HCT116 (cell line): ENCODE measurements around the genes PPP2CA and IL9.

DNA sequence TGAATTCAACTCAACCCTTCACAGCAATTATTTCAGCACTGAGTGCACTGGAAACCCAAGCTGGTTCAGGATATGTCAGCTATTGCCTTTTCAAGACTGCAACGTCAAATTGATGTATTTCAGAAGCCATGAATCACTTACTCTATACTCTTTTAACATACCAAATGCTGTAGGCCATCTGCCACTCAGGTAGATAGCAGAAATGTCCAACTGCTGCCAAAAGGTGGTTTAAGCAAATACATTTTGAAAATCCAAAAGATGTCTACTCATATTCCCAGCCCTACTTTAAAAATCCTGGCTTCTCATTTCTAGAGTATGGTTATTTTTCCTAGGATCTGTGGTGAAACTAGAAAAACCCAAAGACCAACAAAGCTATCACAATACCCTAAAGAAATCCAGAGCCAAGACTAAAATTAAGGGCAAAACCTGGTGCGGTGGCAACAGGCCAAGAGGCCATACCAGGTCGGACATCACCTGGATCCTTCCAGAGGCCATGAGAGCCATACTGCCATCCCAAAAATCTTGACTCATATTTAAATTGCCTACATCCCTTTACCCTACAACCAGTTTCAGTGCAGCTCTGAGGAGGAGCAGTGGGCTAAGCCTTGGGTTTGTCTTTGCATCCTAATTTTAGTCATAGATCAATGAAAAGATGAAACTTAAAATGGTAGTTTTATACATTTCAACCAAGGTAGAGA, 14.4 kb upstream of the SKP1 start:
- RRBS = no CpG with 5 or more reads among the region's 3 CpGs

- RRBS = no CpG with 5 or more reads among the region's 4 CpGs
These were observed 22.0 kb downstream of the PPP2CA start for GRCh38 chr5:134203923-134204246.

DNA sequence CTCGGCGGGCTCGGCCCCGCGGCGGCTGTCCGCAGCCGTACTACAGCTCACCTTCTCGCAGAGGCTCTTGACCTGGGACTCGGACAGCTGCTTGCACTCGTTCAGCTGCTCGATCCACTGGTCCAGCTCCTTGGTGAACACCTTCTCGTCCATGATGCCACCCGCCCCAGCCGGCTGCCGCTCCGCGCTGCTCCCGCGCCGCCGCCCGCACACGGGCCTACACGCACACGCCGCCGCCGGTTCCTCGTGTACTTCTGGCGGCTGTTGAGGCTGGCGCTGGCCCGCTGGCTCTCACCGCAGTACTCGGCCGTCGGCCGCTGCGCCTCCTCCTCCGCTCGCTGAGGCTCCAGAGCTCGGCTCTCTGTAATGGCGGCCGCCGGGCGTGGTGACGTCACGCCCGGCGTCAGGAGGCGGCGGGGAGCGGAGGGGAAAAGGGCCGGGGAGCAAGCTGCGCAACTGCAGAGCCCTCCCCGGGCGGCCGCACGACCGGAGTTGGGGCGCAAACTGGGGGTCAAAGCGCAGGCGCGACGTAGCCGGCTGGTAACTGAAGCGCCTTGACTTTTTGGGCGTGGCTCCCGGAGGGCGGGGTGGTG, at the start of gene PPP2CA:
PPP2CA (minus strand) TSS at position 365 of the 593 bp plus-strand sequence.
- RRBS = 1% methylated on average over 29 of the region's 70 CpGs

DNA sequence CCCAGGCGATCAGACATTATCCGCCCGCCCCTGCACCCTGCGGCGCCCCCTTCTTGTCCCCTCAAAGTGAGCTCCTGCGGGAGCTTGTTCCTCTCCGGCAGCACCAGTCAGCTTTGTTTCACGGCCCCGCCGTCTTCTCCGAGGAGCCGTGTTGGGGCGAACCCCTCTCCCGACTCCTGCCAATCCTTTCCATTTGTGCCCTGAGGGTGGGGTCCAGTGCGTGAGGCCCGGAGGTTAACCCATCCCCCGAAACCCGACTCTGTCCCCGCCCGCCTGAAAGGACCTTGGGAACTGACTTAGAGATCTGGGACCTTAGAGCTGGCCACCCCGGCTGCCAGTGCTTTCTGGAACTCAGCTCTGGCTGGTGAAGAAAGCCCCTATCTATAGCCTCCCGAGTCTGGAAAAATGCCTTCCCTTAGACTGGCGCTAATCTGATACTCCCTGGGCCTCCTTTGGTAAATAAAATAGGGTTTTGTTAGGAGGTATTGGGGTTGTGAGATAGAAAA, 614 bp downstream of the UBE2B start:
- RRBS = 5% methylated on average over 8 of the region's 23 CpGs

- RRBS = no CpG with 5 or more reads among the region's 6 CpGs
These were observed 53.2 kb upstream of the CDKN2AIPNL start for GRCh38 chr5:134464771-134465435.

DNA sequence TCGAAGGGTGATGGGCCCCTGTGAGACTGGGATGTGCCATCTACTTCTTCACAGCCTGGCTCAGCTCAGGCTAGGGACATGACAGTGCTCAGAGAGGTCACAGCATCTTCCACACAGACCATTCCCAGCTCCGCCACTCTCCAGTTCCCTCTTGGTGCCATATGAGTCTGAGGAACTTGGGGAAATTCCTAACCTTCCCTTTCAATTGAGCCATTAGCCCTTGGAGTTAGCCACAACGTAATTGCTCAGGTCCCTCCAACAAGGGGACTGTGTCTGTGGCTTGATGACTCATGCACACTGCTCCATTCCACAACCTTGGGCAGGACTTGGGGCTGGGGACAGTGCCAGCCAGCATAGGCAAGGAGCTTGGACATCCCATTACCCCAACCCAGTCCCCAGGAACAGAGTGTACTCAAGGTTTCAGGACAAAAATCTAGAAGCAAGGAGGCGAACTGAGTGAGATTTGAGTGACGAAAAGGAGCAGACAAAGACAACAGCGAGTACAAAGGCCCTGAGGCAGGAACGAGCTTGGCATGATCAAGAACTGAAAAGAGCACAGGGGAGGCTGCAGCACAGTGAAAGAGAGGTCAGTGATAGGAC, 16.2 kb upstream of the JADE2 start:
- RRBS = no CpG with 5 or more reads among the region's 7 CpGs

GRCh38 chr5:134541780-134542127, 16.3 kb downstream of the JADE2 start:
- RRBS = no CpG with 5 or more reads among the region's 4 CpGs

DNA sequence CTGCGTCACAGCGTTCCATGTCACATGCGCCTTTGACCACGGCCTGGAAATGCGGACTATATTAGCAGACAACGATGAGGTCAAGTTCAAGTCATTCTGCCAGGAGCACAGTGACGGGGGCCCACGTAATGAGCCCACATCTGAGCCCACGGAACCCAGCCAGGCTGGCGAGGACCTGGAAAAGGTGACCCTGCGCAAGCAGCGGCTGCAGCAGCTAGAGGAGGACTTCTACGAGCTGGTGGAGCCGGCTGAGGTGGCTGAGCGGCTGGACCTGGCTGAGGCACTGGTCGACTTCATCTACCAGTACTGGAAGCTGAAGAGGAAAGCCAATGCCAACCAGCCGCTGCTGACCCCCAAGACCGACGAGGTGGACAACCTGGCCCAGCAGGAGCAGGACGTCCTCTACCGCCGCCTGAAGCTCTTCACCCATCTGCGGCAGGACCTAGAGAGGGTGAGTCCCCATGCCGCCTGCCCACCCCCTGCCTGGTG, 40.7 kb downstream of the JADE2 start:
- RRBS = no CpG with 5 or more reads among the region's 24 CpGs

DNA sequence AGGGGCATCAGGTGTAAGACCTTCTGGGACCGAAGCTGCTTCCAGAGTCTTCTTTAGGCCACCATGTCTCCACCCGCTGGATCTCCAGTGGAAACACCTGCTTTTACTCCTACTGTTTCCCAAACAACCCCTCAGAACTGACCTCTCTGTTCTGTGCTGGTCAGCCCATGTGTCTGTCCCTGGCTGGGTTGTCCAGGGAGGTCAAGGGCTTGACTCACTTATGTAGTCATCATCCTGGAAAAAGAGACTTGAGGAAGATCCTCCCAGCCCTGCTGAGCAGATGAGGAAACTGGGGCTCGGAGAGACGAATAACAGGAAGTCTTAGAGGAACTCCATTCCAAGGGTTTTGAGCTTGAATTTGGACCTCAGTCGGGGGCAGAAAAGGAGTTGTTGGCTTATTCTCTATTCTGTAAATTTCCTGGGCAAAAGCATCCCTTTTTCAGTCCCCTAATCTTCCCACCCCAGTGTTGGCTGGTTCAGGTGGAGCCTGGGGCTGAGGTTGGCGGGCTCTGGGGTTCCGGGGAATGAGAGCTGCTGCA, 42.6 kb downstream of the JADE2 start:
- RRBS = no CpG with 5 or more reads among the region's 7 CpGs

- RRBS = no CpG with 5 or more reads among the region's 7 CpGs
These were observed 6.1 kb upstream of the SAR1B start for GRCh38 chr5:134638619-134639274.

GRCh38 chr5:134766734-134767189, 8.2 kb downstream of the DDX46 start:
- RRBS = no CpG with 5 or more reads among the region's 11 CpGs

GRCh38 chr5:134964173-134965114, 3.3 kb upstream of the CATSPER3 start:
- RRBS = no CpG with 5 or more reads among the region's 12 CpGs

GRCh38 chr5:134965558-134966061, 2.1 kb upstream of the CATSPER3 start:
- RRBS = no CpG with 5 or more reads among the region's 2 CpGs

DNA sequence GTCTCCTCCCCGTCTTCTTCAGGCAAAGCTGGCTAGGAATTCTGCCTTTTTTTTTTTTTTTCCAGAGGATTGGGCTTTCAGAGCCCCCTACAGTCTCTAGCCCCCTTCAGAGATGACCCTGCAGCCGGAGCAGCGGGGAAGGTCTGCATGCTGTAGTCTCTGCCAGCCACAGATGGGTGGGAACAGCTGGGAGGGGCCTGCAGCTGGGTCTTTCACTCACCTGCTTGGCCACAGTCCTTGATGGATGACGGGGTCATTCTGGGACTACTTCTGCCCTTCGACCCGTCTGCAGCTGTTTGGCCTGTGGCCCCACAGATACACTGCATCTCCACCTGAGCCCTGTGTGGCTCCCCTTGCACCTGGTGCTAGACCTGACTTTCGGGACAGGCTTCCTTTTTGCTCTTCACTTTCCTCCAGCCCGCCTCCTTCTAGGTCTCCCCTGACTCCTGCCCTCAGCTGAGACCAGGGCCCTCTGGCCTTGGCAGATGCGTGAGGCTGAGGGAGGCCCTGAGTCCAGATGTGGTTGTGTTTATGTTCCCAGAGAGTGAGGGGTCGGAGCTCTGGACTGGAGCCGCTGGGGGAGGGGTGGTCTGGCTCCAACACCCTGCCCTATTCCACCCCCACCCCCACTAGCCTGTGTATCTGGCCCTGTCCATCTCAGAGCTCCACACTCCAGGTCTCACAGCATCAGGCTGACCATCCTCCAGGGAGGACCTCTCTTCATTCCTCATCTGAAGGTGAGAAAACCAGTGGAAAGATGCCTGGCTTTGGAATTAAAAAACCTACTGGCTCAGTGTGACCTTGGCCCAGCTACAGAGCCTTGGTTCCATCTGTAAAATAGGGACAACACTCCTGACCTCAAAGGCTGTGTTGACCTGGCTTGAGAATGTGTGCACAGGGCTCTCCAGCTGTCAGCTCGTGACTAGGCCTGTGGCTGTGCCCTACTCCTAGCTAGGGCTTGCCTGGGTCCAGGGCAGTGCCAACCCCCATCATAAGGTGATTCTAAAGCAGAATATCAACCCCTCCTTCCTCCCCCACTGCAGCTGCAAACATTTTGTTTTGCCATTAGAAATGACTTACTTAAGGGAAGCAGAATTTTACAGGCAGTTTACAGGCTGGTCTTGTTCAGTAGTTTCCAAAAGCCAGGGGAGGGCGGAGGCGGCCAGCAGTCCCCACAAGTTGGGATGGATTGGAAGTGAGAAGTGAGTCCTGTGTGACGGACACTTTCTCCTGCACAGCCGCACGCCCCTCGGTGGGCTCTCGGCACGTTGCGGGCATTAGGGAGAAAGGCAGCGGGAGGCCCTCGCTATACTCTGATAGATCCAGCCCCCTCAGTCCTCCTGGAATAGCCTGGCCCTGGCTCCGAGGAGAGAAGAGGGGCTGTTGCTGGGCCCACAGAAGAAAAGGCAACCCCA, 7.6 kb downstream of the PITX1 start:
- RRBS = no CpG with 5 or more reads among the region's 24 CpGs

- RRBS = 100% methylated on average over 1 of the region's 18 CpGs
These were observed 3.6 kb downstream of the PITX1 start for GRCh38 chr5:135030138-135031147.

DNA sequence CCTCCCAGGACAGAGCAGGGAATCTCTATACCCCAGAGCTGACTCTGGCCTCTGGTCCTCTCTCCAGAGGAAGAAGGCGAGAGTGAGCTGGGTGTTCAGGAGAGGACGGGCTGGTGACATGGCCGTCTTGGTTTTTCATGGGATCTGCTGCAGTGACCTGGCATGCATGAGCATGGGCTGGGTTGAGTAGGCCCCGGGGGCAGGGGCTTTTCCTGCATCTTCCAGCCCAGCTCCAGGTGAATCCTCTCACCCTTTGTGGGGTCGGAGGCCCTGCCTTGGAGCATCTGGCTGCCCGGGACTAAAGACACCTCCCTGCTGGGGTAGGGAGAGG, 28.1 kb upstream of the PITX1 start:
- RRBS = 88% methylated on average over 1 of the region's 6 CpGs

GRCh38 chr5:135113633-135114002, 79.6 kb upstream of the PITX1 start:
- RRBS = no CpG with 5 or more reads among the region's 6 CpGs

GRCh38 chr5:135193768-135194355, 159.8 kb upstream of the PITX1 start:
- RRBS = no CpG with 5 or more reads among the region's 4 CpGs

- RRBS = no CpG with 5 or more reads among the region's 7 CpGs
These were observed at the start of gene IL9 for GRCh38 chr5:135895678-135896153. Gene IL9 (minus strand): TSS chr5:135895841.

DNA sequence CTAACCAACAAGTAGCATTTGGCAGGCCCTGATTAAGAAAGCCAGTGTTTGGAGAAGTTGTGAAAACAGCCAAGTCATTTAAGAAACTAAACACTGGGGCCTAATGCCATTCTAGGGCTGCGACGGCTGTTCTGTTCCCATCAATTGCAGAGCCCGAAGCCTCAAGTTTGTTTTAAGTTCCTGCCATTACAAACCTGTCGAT, 4.5 kb upstream of the TGFBI start:
- RRBS = no CpG with 5 or more reads among the region's 4 CpGs